Paraaortic lymph node (tissue), 1 donor: ENCODE data around the genes RAB23 and EYS.

- PRO-cap: bidirectional peak, plus-strand start at chr6:56843762, minus-strand start at chr6:56843679; bidirectional peak, plus-strand start at chr6:56843939, minus-strand start at chr6:56843841
These were observed 111.0 kb downstream of the DST start for GRCh38 chr6:56843508-56844112.

DNA sequence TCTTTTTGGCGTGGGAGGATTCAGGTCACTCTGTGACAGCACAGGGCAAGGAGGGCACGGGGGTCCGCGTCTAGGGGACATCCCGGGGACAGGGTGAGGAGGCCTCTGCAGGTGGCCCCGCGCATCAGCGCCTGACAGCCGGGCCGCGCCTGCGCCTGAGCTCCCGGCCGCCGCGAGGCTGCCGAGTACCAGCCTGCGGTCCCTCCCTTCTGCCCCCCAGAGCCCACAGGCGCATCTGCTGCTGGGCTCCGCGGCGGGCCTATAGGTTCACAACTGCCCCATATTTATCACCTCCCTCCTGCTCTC lies 110.6 kb downstream of the DST start:
- PRO-cap: unidirectional peak, minus-strand start at position 133 of the sequence

DNA sequence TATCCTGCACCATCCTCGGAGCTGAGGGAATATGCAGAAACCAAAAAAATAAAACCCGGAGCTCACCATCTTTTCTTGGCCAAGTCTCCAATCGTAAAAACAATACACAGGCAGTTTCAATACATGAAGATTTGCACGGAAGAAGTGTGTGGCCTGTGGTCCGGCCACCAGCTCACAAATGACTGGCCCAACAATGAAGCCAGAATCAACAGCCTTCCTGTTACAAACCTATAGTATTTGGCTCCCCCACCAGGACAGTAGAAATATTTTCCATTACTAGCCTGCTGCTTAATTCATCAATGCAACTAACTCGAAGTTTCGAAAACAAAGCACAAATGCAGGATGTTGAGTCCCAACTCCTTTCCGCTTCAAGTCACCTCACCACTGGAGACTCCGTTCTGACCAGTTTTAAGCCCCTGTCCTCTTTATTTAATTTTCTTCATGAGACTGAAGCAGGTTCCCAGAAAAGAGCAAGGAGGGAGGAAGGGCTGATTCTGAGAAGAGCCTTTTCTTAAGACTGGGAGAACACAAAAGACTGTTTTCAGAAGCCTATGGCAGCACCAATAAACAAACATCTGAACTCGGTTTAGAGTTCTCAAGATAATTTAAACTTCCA lies 102.8 kb downstream of the DST start:
- PRO-cap: unidirectional peak, minus-strand start at position 180 of the sequence

DNA sequence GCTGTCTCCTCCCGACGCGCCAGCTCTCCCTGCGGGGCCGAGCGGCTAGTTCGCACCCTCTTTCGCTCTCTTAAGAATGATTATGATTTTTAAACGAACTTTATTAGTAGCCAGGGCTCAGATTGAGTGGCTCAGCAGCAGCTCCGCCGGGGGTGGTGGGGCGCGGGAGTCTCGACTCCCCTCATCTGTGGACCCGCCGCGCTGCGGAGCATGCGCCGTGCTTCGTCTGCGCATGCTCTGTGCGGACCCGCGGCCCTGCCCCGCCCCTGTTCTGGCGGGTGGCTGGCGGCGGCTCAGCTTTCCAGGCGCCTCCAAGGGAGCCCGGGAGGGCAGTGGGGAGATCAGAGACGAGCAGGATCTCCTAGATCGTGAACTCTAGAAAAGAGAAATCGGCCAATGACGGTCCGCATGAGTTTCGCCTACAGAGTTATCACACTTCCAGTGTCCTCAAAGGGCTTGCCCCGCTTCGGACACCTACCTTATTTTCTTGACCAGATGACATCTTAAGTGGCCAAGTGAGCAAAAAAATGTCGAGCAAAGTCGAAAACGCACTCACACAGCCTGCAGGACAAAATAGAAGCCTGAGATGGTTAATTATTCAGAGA lies at the start of gene RAB23:
RAB23 (minus strand) TSS at position 212 of the 605 bp plus-strand sequence.
- PRO-cap: bidirectional peak, plus-strand start at position 314 of the sequence, minus-strand start at position 212 of the sequence

DNA sequence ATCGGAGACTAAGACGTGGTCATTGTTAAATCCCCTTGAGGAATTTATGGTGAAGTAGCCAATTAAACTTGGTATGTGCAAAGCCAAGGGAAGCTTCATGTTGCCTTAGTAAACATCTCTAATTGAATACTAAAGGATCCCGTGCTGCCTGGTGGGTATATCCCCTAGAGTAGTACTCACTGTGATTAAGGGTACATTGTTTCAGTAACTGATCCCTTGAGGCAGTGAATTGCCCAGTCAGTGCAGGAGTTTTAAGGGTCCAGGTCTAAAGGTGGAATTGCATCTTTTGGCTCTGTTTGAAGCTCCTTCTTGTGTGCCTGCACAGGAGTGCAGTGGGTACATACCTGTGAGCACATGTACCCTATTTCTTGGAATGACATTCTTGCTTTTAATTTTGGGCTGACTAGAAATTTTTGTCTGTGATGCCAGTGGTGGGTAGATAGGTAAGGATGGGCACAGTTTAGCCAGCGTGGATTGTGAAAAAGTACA lies 106.2 kb downstream of the PRIM2 start:
- PRO-cap: no peak

DNA sequence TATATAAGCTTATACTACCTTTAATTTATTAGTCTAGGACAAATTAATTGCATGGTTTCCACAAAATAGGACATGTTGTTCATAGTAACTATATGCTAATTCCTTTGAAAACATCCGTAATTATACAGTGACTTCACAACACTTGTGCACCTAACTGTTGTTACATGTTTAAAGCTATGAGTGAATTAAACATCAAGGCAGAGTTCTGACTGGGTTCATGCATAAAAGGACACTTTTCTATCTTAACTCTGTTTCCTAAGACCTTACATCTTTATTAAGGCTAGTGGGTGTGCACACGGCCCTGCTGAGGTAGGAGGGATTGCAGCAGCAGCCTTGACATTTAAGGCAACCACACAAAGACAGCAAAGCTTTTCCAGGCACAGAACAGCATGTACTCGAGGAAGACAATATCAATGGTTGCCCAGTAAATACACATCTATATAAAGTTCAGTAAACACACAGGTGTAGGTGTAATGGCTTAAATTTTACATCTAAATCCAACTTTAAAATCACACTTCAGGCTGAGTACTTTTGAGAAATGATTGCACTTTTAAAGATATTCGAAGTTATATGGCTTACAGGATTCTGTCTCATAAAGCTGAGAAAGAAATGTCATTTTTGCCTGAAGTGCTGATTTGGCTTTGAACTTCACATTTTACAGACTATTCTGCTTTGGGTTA lies 79.8 kb upstream of the PTP4A1 start:
- PRO-cap: no peak

DNA sequence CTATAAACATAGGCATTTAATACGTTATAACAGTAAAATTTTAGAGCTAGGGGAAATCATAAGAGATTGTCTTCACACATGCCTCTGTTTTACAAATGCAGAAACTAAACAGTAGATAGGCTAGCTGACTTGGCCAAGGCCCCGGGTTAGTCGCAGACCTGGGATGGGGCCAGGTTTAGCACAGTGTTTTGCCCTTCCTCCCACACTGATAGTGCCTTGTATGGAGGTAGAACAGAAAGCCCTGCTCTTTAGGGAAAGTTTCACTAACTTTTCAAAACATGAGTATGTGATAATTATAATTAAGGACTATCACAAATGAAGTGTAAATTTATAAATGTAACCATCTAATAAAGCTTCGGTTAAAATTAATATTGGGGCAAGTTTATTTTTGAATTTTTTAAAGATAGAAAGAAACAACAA lies 62.6 kb upstream of the PTP4A1 start:
- PRO-cap: no peak

GRCh38 chr6:63515901-63516698 lies 56.2 kb upstream of the PTP4A1 start:
- PRO-cap: no peak

- PRO-cap: no peak
These were observed 7.4 kb upstream of the PTP4A1 start for GRCh38 chr6:63564850-63565347.

GRCh38 chr6:63578267-63579661 lies 6.5 kb downstream of the PTP4A1 start:
- PRO-cap: no peak

DNA sequence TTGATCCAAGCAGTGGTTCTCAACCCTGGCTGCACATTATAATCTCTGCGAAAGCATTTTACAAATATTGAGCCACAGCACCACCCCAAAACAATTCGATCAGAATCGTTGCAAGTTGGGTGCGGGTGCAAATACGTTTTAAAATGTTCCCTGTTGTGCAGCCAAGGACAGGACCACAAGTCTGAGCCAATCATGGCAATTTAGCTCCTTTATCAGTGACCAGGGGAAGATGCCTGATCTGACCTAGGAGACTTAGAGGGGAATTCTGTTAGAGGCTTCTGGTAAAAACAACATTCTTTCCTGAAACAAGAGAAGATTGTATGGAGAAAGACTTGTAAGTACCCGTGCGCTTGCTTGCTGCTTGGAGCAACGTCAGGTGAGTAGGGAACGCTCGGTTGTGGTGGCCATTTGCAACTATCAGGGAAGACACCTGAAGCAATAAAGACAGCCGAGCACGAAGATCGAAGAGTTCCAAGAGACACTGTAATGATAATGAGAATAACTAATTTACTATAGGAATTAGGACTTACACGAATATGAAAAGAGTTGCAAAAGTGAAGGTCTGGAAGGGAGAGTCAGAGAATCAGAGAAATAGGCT lies 25.8 kb downstream of the PTP4A1 start:
- PRO-cap: no peak

GRCh38 chr6:63643723-63644321 lies 8.2 kb downstream of the PHF3 start:
- PRO-cap: no peak

DNA sequence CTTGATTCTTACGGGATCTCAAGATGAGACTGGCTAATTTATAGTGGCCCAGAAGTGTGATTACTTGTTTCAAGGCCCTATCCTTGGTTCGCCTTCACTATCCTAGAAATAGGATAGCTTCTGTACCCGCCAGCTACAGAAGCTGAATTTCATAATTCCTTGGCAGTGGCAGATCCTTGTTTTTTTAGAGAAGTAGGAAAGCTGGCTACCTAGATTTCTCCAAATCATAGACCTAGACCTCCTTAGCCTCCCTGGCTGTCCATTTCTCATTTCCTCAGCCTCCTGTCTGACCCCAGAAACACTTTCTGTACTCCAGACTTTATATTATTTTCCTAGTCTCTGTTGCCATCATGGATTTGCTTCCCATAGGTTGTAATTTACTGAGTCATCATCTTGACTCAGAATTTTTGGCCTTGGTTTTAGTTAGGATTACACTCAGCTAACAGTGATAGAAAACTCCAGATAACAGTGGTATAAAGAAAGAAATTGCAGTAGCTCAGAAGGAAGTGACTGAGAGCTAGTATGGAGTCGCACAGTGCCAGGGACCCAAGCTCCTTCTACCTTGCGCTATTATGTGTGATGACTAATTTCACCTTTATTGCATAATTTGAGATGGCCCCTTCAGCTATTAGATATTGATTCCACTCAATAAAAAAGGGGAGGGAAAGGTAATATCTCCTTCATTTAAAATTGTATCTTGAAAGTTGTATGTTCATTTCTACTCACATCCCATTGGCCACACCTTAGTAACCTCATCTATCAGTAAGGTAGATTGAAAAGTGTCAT lies 27.8 kb downstream of the PHF3 start:
- PRO-cap: no peak

DNA sequence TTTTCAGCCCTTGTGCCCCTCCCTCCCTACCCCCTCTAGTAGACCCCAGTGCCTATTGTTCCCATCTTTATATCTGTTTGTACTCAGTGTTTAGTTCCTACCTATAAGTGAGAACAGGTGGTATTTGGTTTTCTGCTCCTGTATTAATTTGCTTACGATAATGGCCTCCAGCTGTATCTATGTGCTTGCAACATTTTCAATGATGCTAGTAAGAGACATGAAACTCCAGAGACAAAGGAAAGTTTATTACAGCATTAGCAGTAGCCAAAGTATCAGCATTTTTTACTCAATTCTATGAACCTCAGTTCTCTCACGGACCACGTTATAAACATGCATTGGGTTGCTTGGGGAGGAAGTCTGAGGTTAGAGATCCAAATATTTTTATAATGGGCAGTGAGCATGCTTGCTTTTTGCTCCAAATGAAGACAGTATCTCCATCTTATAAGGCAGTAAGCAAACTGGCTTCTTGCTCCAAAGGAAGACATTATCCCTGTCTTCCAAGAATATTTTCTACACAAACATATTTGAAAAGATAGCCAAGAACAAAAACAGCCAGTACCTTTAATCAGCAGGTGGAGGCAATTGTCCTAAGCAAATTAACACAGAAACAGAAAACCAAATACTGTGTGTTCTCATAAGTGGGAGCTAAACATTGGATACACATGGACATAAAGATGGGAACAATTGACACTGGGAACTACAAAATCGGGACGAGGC lies 98.0 kb downstream of the PHF3 start:
- PRO-cap: no peak

GRCh38 chr6:65707061-65707460 lies at the start of gene EYS:
TSS of gene EYS (minus strand) at chr6:65707226.
- PRO-cap: no peak

DNA sequence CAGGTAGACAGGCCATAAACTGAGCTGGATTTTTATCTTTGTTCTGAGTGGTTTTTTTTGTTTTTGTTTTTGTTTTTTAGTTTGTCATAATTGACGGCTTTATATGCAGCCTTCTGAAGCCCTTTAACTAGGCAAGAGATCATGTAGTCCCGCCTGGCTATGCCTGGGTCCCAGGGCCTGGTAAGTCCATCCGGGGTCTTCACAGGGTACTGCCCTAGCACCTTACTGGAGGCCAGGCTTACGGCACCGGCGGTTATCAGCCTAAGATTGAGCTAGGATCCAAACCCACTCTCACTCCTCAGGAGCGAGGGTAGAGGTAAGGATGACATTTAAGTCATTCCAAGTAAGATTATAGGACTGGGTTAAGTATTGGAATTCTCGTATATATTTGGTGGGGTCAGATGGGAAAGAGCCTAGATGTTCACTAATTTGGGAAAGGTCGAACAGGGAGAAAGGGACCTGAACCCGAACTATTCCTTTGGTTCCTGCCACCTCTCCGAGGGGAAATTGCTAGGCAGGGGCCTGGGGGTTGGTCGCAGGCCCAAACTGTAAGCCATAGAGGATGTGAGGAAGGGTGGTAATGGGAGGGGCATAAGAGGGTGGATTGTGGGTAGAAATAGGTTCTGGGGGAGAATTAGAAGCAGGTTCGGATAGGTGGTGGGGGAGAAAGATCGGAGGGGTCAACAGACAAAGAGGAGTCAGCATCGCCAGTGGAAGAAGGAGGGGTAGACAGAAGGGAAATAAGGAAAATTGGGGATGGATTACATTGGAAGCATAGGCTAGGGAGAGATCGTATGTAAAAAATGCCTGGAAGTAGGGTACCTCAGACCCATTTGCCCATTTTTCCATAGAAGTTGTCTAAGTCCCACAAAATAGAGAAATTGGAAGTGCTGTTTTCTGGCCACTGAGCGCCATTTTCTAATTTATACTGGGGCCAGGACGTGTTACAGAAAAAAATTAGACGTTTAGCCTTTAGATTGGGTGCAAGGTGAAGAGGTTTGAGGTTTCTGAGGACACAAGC lies 747.2 kb upstream of the ADGRB3 start:
- PRO-cap: no peak

GRCh38 chr6:68718306-68719085 lies 83.4 kb downstream of the ADGRB3 start:
- PRO-cap: no peak

GRCh38 chr6:69138096-69138403 lies 503.0 kb downstream of the ADGRB3 start:
- PRO-cap: no peak

DNA sequence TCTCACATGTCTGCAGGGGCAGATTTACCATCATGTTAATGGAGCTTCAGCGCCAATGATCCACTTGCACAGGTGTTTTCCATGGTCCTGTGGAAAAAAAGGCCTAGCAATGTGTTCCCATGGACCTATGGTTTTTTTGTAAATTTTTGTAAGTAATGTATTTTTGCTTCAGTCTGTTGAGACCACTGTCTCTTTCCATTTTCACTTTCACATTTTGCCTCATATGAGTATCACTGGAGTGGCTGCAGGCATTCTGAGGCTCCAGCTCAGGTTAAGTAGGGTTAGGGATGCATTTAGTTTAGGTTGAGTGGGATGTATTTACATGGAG lies 19.2 kb upstream of the LMBRD1 start:
- PRO-cap: no peak

DNA sequence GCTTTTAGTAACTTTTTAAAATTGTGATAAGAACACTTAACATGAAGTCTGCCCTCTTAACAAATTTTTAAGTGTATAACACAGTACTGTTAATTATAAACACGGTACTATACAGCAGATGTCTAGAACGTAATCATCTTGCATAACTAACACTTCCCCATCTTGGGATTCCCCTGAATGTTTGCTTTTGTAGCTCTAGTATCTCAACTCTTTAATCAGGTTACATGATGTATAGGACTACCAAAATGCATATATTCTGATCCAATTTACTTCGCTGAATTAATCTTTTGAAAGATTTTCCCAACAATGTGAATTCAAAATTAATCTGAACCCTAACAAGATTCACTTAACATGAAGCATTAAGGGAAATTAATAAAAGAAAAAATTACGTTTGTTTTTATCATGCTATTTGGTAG lies 15.0 kb downstream of the COL19A1 start:
- PRO-cap: unidirectional peak, minus-strand start at position 69 of the sequence